ENCODE measurements around a stretch of chr7.

- PRO-cap, result no peak
- RAMPAGE, long total RNA, result no peak
These were observed 49.8 kb downstream of the SLC29A4 start for GRCh38 chr7:5332364-5333084.

DNA sequence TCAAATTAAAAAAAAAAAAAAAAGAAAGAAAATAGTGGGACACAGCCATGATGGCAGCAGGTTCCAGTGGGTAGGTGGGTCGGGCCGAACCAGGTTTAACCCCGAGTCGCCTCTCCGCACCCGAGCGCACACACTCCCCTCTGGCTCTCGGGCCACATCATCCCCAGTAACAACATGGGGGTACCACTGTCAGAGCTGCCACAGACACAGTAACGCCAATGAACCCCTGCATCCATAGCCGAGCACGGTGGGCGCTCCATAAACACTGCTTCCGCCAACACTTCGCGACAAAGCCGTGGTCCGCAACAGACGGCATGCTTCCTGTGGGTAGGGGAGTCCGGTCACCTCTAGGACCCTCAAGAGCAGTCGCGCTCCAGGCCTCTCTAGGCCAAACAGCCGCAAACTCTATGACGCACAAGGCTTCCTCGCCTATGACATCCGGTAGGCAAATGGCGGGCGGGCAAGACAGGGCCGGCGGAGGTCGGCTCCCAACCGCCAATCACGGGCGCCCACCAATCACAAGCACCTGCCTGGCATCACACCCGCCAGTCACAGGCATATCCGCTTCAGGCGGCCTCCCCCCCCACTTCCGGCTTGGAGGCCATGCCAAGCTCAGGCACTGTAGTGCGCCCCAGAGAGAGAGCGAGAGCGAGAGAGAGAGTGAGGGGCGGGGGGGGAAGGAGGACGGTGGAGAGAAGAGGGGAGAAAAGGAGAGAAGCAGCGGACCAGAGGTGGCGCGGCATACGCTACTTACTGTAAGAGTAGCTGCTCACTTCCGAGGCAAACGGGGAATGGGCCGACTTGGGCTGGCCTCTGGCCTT lies 67.3 kb downstream of the TNRC18 start:
- PRO-cap, result no peak
- RAMPAGE, long total RNA, result no peak

DNA sequence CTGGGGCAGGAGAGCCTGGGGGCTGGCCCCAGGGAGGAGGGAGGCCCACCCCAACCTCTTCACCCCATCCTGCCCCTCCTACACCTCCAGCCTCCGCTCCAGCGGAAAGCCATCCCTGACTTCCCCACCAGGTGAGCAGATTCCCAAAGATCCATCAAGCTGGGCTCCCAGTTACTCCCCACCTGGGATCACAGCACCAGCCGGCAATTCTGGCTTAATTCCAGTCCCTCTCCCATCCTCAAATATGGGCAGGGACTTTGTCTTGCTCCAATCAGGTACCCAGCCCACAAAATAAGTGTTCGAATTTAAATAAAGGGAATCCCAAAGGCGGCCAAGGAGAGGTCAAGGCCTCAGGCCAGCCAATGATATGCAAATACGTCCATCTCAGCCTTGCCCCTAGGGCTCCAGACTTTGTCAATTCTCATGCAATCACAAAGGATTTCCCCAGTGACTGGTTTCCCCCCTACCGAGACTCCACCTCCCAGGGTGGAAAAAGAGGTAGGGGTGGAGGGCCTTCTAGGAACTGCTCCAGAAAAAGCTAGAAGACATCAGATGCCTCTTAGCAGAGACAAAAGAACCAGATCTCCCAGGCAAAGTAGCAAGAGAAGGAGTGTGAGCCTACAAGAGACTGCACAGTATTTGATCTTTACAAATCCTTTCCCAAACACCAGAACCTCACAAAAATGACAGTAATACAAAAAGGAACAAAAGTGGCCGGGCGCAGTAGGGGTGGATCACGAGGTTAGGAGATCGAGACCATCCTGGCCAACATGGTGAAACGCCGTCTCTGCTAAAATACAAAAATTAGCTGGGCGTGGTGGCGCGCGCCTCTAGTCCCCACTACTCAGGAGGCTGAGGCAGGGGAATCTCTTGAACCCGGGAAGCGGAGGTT lies 16.0 kb downstream of the TNRC18 start:
- PRO-cap, result no peak
- RAMPAGE, long total RNA, result no peak

DNA sequence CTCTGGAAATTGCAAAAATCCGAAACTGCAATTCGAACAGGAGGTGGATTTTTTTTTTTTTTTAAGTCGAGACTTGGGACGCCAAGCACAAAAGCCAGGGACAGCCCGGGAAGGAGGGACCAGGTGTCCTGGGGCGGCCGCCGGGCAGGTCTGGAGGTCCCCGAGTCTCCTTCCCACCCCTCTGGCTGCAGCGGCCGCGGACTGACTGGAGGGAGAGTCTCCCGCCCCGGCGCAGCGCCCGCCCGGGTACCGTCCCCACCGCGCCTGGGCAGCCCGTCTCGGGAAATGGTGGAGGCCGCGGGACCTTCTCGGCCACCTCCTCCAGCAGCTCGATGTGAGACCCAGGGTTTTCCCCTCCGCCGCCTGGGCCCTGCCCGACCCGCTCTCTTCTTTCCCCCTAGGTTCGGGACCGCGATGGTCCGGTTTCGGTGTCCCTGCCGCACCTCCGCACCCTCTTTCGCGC lies 3.7 kb downstream of the TNRC18 start:
- PRO-cap, result no peak
- RAMPAGE, long total RNA, result no peak

GRCh38 chr7:5429546-5430557 lies 6.2 kb upstream of the TNRC18 start:
- PRO-cap, result no peak
- RAMPAGE, long total RNA, result no peak

DNA sequence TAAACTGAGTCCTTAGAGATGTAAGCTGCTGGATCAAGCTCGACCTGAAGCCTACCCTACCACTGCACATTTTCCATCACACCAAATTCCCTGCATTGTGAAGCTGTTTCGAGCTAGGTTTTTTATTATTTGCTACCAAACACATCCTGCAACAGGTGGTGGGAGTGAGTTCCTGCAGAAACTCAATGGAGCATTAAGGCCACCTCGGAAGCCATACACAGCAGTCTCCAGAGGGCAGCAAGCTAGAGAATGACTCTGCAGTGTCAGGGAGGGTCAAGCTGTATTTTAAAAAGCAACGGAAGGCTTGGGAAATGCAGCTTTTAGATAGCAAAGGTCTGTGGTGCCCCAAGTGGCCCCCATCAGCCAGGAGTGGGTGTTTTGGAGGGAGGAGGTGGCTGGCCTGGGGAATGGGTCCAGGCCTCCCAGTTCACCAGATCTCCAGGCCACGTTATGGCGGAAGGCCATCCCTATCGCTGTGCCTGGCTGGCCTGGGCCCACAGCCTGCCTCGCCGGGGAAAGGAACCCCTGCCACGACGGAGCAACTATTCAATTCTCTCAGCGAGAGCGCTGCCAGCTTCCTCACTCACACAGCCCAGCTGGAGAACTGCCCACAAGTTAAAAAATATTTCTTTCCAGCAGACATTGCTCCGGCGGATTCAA lies 33.9 kb upstream of the TNRC18 start:
- PRO-cap, result no peak
- RAMPAGE, long total RNA, result no peak

DNA sequence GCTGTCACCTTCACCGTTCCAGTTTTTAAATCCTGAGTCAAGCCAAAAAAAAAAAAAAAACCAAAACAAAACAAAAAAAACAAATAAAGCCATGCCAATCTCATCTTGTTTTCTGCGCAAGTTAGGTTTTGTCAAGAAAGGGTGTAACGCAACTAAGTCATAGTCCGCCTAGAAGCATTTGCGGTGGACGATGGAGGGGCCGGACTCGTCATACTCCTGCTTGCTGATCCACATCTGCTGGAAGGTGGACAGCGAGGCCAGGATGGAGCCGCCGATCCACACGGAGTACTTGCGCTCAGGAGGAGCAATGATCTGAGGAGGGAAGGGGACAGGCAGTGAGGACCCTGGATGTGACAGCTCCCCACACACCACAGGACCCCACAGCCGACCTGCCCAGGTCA lies 2.8 kb downstream of the ACTB start:
- PRO-cap, result no peak
- RAMPAGE, long total RNA, result no peak

- PRO-cap, result no peak
- RAMPAGE, long total RNA, result no peak
These were observed 13.9 kb upstream of the FSCN1 start for GRCh38 chr7:5578544-5579190.

DNA sequence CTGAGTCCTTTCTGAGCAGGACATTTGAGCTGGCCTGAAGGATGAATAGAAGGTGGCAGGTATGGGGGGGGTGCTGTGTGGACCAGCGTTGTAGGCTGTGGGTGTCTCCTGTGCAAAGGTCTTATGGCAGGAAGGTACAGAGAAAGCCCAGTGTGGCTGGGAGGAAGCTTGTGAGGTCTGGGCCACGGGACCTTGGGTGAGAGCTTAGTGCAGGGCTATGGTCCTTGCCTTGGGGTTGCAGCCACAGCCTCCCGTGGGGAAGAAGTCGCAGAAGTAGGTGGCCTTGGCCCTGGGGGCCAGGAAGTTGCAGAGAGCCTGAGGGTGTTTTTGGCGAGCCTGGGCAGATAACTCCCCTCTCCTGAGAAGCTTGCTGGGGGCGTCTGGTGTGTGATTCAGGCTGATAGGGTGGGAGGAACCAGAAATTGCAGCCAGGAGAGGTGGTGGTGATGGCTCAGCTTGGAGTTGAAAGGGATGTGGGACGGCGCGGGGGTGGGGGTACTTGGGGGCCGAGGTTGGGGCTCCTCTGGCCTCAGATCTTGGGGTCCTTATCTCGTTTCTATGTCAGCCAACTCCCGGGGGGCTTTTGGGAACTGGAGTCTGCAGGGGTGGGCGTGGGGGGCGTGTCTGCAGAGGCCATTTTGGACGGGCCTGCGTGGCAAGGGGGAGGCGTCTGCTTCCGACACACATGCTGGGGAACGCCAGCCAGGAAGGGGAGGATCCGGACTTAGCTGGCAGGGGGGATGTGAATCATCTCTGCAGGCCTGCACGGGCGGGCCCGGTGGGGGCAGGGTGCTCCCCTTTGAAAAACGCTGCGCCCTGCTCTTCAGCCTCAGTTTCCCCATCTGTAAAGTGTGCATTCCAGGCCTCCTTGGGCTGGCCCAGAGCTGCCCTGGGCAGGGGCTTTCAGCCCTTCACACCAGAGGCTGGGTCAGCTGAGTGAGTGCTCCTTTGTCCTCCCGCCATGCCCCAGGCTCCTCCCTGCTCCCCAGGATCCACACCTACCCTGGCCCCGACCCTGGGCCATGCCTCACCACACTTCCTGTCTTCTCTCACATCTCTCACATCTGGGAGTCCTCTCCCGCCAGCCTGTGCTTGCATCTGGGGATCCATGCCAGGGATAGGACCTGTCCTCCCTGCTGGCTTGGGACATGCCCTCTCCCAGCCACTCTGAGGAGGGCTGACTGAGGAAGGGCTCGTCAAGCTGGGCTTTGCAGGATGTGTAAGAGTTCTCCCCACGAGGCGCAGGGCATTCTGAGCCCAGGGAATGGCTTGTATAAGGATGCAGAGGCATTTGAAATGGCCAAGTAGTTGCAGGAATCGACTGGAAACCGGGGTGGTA lies 3.4 kb downstream of the FSCN1 start:
- PRO-cap, result no peak
- RAMPAGE, long total RNA, result no peak

- PRO-cap, result no peak
- RAMPAGE, long total RNA, result no peak
These were observed 29.8 kb downstream of the FSCN1 start for GRCh38 chr7:5622288-5622873.

GRCh38 chr7:5636285-5637521 lies 44.1 kb downstream of the FSCN1 start:
- PRO-cap, result no peak
- RAMPAGE, long total RNA, result no peak

GRCh38 chr7:5690827-5691645 lies 90.4 kb downstream of the RNF216 start:
- PRO-cap, result no peak
- RAMPAGE, long total RNA, result no peak

DNA sequence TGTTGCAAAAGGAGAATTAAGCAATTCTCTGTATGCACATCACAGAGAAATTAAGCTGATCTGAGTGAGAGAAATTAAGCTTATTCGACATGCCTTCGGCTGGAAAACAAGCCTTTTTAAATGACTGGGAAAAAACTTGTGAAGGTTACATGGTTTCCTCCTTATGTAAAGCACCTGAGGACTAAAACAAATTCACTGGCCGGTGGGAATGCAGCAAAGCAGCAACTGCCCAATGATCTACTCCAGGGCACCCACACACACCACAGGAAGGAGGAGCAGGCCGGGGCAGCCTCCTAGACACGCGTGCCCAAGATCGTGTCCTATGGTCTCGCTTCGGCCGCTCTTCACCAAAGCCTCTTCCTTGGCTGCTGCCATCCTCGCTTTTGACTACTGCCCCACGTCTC lies 85.2 kb downstream of the RNF216 start:
- PRO-cap, result no peak
- RAMPAGE, long total RNA, result no peak

DNA sequence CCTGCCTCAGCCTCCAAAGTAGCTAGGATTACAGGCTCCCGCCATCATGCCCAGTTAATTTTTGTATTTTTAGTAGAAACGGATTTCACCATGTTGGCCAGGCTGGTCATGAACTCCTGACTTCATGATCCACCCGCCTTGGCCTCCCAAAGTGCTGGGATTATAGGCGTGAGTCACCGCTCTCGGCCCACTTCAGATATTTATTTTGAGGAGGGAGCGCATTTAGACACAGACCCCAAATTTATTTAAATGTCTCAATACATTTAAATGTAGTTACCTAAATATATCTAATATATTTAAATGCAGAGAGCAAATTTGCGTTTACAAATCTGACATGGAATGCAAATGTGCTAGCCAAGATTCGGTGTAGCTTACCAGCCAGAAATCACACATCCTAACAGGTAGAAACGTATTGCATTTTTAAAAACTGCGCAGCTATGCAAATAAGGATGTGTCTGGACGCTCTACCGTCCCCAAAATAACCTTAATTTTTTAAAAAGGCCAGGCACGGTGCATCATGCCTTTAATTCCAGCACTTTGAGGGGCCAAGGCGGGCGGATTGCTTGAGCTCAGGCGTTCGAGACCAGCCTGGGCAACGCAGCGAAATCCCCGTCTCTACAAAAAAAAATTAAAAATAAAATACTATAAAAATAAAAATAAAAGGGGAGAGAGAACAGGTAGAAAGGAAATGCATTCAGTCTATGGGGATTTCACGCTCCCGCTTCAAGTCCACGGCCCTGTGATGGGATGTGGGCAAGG lies 701 bp downstream of the PMS2 start:
- PRO-cap, result unidirectional peak, plus-strand start at position 487 of the sequence
- RAMPAGE, long total RNA, result no peak

- PRO-cap, result no peak
- RAMPAGE, long total RNA, result no peak
These were observed 7.5 kb upstream of the ANKRD61 start for GRCh38 chr7:6023278-6024548.

- PRO-cap, result no peak
- RAMPAGE, long total RNA, result no peak
These were observed 10.5 kb downstream of the USP42 start for GRCh38 chr7:6115137-6115767.

GRCh38 chr7:6213466-6214067 lies 58.9 kb downstream of the CYTH3 start:
- PRO-cap, result no peak
- RAMPAGE, long total RNA, result no peak

GRCh38 chr7:6403544-6404640 lies 29.6 kb downstream of the RAC1 start:
- PRO-cap, result no peak
- RAMPAGE, long total RNA, result no peak

DNA sequence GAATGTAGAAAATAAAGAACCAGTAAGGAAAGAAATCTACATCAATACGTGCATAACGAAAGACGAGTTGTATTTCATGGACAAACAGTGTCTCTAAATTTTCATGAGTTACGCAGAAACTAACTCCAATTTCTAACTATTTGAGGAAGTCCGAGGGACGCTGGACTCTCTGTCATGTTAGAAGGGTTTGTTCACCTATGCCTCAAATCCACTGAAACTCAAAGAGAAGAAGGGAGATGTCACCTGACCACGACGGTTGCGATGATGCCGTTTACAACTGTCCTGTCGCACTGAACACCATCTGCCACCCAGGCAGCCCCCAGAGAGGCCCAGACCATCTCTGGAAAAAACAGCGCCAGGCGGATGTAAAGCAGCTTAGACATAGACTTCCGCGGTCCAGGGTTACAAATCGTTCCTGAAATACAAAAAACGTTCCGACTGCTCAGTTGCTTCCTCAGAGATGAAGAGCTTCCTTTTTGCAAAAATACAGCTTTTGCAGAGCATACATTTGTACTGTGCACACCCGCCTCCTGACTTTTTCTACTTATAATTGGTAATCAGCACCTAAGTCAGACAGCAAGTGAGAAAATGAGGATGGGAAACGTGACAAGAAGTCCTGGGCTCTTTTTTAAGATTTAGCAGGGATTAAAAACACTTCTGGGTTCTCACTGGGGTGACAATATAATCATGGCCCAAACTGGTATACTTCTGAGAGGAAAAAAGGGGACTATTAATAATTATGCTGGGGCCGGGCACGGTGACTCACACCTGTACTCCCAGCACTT lies 11.4 kb downstream of the DAGLB start:
- PRO-cap, result no peak
- RAMPAGE, long total RNA, result no peak

- PRO-cap, result no peak
- RAMPAGE, long total RNA, result no peak
These were observed 14.6 kb downstream of the GRID2IP start for GRCh38 chr7:6536581-6537207.

Data from Karpas-422 (cell line).